Mammary epithelial cell (primary cell): ENCODE data around the genes CCL27, FANCG and CLTA.

DNA sequence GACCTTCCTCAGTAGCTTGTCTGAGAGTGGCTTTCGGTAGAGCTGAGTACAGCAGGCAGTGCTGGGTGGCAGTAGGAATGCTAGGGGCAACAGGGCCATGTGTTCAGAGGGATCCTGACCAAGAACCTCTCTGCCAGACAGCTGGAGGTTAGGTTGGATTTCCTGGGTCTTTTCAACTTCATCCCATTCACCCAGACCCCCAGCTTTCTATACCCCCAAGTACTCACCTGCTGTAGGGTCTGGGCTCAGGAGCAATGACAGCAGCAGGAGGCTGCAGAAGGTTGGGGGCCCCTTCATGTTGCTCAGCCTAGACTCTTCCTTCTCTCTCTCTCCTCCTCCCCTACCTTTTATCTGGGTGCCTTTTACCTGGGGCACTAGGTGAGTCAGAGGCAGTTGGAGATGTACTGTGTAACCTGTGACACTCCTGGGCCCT, at the start of gene CCL27:
CCL27 (minus strand) TSS at position 321 of the 433 bp plus-strand sequence.
- CAGE, long polyA plus RNA: no peak
- RRBS: no CpG with 5 or more reads among the region's 1 CpG

- CAGE, long polyA plus RNA: no peak
- RRBS: no CpG with 5 or more reads among the region's 8 CpGs
Observed at GRCh38 chr9:34916979-34917238, 21.3 kb upstream of the FAM205C start.

- CAGE, long polyA plus RNA: no peak
- RRBS: no CpG with 5 or more reads among the region's 11 CpGs
Observed at GRCh38 chr9:34994876-34996157, 5.8 kb downstream of the DNAJB5 start.

DNA sequence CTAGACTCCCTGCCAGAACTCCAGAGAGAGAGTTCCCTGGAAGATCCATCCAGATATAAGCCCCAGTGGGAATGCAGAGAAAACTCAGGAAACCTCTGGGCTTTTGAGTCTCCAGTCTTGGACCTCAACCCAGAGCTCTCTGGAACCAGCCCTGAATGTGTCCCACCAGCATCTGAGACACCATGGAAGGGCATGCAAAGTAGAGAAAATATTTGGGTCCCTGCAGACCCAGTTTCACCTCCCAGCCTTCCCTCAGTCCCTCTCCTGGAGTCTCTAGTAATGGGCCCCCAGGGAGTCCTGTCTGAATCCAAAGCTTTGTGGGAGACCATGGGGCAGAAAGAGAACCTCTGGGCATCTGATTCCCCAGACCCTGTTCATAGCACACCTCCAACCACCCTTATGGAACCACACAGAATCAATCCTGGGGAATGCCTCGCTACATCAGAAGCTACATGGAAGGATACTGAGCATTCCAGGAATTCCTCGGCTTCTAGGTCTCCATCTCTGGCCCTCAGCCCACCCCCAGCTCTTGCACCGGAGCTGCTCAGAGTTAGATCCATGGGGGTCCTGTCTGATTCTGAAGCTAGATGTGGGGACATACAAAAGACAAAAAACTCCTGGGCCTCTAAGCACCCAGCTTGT, 1.9 kb downstream of the C9orf131 start:
- CAGE, long polyA plus RNA: no peak
- RRBS: no CpG with 5 or more reads among the region's 3 CpGs

DNA sequence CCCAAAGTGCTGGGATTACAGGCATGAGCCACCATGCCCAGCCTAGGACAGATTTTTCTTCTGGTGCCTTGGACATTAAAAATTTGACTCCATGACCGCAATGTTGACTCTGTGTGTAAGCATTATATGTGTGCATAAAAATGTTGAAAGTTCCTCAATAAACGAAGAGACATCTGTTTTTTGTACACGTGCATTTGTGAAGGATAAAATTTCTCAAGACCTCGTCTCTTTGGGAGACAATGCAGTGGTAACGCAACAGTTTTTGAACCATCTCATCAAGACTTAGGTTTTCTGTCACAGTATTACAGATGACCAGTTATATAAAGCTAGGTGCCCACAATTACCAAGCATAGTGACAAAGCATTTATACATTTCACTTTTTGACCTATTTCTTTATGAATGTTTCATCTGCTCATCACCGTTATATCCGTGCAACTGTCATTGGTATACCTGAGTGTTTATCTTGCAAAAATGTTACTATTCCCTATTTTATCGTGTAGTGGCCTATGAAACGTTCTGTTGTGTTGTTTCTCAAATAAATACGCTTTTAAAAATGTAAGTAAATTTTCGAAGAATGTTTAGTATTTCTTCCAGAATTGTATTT, 13.2 kb downstream of the C9orf131 start:
- CAGE, long polyA plus RNA: no peak
- RRBS: no CpG with 5 or more reads among the region's 11 CpGs

DNA sequence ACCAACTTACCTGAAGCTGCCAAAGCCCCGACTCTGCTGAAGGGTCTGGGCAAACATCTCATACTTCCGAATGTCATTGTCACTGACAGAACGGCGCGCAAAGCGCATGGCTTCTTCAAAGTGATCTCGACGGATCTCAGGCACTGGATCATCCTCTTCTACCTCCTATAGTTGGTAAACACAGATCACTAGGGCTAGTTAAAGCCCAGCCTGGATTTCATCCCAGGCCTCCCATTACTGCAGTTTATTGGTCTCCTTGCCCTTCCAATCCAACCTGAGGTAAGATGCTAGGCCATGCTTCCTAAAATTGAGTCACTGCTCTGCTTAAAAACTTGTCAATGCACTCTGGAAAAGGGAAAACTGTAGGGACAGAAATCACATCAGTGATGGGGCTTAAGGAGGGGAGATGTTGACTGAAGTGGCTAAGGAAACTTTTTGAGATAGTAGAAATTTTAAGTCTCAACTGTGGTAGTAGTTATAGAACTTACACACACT, 15.0 kb downstream of the VCP start:
- CAGE, long polyA plus RNA: no peak
- RRBS: no CpG with 5 or more reads among the region's 8 CpGs

DNA sequence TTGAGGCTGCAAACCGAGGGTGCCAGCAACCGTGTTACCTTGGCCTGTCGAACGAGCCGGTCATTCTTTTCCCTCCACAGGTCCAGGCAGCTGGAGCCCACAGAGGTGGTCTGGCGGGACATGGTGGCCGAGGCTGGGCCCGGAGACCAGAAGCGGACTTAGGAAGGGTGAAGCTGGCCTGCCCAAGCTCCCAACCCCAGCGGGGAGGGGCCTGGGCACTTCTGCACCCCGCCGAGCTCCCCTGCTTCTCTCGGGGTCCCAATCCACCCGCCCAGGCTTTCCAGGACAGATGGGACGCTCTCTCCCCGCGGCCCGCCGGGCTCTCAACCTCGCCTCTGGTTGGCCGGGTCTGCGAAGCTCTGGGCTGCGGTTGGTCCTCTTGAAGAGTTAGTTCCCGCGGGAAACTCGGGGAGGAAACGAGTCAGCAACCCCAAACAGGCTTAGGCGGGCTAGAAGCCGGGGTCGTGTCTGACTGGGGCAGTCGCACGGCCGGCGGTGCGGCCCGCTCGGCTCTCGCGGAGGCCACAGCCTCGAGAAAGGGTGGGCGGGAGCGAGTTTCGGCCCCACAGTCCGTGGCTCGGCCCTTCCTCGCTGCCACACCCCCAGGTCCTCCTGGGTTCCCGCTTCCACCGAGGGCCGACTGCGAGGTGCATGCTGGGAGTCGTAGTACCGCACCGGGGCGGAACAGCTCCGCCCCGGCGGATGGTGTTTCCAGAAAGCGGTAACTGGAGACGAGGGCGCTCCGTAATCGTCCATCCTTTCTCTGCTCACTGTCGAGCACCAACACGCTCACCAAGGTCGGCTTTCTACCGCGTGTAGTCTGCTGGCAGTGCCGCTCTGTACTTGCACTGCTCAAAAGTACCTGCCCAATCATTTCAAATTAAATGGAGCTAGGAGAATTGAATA, at the start of gene FANCG:
FANCG (minus strand) TSS at position 540 of the 906 bp plus-strand sequence.
- CAGE, long polyA plus RNA: no peak
- RRBS: 0% methylated on average over 4 of the region's 68 CpGs

- CAGE, long polyA plus RNA: no peak
- RRBS: no CpG with 5 or more reads among the region's 23 CpGs
Observed at GRCh38 chr9:35102593-35103011, 329 bp downstream of the STOML2 start.

- CAGE, long polyA plus RNA: no peak
- RRBS: no CpG with 5 or more reads among the region's 5 CpGs
Observed at GRCh38 chr9:35162866-35163414, 1.1 kb downstream of the UNC13B start.

GRCh38 chr9:35175118-35175678, 13.4 kb downstream of the UNC13B start:
- CAGE, long polyA plus RNA: no peak
- RRBS: no CpG with 5 or more reads among the region's 3 CpGs

- CAGE, long polyA plus RNA: no peak
- RRBS: 100% methylated on average over 3 of the region's 14 CpGs
Observed at GRCh38 chr9:35295483-35296056, 133.8 kb downstream of the UNC13B start.

- CAGE, long polyA plus RNA: no peak
- RRBS: no CpG with 5 or more reads among the region's 4 CpGs
Observed at GRCh38 chr9:35517700-35518582, 28.0 kb downstream of the RUSC2 start.

DNA sequence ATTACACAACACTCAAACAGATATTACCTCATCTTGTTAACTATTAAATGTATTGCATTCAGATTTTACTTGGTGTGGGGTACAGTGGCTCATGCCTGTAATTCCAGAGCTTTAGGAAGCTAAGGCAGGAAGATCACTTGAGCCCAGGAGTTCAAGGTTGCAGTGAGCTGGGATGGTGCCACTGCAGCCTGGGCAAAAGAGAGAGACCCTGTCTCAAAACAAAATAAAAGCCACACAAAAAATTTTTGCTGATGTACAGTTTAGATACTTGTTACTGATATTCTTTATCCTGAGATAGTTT, 36.6 kb downstream of the RUSC2 start:
- CAGE, long polyA plus RNA: no peak

GRCh38 chr9:35537819-35538286, 25.8 kb downstream of the FAM166B start:
- CAGE, long polyA plus RNA: no peak
- RRBS: no CpG with 5 or more reads among the region's 6 CpGs

- CAGE, long polyA plus RNA: no peak
- RRBS: 87% methylated on average over 10 of the region's 38 CpGs
Observed at GRCh38 chr9:35559847-35561167, 3.4 kb downstream of the FAM166B start.

GRCh38 chr9:35645859-35646692, 4.7 kb downstream of the SIT1 start:
- CAGE, long polyA plus RNA: no peak
- RRBS: no CpG with 5 or more reads among the region's 29 CpGs

- CAGE, long polyA plus RNA: no peak
- RRBS: no CpG with 5 or more reads among the region's 2 CpGs
Observed at GRCh38 chr9:35698990-35699285, 9.2 kb upstream of the TPM2 start.

DNA sequence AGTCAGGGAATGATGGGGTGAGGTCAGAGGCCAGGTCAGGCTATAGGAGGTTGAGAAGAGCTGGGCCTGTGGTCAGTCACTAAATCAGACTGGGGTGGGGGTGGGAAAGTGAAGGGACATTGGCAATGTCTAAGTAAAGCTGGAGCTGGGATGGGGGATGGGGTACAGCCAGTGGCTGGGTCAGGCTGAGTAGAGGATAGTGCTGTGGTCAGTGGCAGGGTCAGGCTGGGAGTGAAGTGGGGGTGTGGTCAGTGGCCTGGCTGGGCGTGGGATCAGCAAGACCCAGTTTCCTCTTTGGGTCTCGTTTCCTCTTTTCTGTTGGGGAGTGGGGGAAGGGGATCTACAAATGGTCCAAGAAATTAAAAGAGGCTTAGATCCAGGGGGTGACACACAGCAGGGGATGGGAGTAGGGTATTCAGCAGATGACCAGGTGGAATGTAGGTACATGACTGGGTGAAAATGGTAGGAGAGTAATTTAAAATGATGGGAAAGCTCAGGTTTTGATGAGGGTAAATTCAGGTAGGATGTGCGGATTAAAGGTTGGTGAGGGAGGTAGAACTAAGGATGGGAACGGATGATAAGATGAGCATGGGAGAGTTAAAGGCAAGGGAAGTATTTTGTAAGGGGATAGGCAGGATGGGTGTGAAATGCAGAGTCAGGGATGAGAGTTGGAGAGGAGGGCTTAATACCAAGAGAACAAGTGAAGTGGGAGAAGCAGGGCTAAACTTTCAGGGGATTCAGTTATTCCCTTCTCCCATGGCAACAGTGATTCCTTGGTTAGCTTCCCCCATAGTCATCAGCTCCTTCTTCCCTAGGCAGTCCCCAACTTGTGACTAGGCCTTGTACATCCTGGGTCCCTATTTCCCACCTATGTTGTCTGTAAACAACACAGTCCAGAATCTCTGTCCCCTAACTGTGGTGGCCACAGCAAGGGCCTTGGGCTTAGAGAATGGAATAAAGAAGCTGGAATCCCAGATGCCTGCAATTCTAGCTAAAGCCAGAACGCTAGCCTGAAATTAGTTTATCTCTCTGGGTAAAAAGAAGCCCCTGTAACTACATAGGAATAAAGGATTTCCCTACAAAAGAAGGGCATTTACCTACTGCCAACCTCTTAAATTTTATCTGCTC, 1.5 kb downstream of the TLN1 start:
- CAGE, long polyA plus RNA: no peak
- RRBS: no CpG with 5 or more reads among the region's 5 CpGs

- CAGE, long polyA plus RNA: no peak
- RRBS: no CpG with 5 or more reads among the region's 11 CpGs
Observed at GRCh38 chr9:36144138-36144867, 7.8 kb downstream of the GLIPR2 start.

DNA sequence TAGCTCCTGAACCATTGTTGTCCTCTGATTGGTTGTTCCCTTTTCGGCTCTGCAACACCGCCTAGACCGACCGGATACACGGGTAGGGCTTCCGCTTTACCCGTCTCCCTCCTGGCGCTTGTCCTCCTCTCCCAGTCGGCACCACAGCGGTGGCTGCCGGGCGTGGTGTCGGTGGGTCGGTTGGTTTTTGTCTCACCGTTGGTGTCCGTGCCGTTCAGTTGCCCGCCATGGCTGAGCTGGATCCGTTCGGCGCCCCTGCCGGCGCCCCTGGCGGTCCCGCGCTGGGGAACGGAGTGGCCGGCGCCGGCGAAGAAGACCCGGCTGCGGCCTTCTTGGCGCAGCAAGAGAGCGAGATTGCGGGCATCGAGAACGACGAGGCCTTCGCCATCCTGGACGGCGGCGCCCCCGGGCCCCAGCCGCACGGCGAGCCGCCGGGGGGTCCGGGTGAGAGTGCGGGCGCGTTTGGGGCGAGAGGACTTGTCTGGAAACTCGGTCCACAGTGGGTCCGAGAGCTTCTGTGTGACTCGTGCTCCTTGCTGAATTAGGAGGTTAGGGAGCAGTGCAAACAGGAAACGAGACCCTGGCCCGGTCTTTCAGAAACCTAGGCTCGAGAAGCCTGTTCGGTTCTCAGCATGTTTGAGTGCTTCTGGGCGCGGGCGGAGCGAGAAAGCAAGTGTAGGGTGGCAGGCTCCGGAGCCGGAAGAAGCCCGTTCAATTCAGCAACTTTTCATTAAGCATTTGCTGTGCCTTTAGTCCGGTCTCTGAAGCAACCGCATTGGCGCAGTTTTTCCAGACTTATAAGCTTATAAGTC, at the start of gene CLTA:
CLTA (plus strand) TSS at position 92 of the 812 bp plus-strand sequence.
- CAGE, long polyA plus RNA: no peak
- RRBS: 1% methylated on average over 35 of the region's 71 CpGs